Metanephros (tissue), 2 donors: ENCODE measurements around a stretch of chr16.

GRCh38 chr16:84505020-84505373 lies 538 bp upstream of the MEAK7 start:
- RAMPAGE, long total RNA, result no peak

GRCh38 chr16:84585703-84586639 lies 31.9 kb downstream of the COTL1 start:
- RAMPAGE, long total RNA, result no peak

- RAMPAGE, long total RNA, result no peak
Observed at GRCh38 chr16:84650607-84651021, 2.3 kb downstream of the KLHL36 start.

DNA sequence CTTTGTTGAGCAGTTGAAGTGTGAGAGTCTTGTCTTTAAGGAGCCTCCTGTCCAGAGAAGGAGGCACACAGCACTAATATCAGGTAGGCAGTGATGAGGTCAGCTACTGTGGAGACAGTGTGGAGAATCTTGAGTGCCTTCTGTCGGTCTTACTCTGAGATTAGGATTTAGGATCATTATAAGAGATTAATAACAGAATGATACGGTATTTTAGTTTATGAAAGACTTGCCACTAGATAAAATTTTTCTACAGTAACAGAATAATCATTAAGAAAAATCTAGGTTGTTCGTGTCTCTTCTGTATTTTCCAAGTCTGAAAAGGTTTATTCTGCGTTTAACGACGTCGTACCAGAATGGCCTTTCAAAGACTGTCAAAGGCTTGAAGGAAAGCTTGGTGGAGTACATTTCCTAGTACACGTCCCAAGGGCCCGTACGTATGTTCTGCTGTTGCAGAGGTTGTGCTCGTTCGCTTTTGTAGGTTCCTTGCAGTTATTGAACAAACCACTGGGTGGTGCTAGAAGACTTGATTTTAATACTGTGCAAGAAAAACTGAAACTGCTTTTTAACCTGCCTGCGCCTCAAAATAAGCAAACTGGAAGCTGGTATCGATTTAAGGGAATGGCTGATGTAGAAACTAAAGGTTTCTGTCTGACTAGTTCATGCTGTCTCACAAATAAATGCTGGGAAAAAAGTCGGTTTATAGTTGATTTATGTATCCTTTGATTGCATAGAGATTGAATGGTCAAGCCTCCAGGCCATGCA lies 54.4 kb downstream of the USP10 start:
- RAMPAGE, long total RNA, result no peak

DNA sequence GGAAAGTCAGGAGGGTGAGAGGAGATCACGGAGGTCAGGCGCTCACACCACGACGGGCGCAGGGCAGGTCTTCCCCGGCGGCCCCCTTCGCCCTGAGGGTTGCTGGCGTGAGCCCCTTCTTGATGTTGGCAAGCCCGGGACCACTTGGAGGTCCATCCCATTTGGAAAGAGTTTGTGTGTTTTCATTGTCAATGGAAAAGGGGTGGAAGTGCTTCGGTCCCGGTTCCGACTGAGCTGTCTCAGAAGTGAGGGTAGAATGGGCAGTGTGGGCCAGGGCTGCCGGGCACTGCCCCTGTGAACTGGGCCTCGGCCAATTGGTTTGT lies 14.3 kb downstream of the CRISPLD2 start:
- RAMPAGE, long total RNA, result no peak

DNA sequence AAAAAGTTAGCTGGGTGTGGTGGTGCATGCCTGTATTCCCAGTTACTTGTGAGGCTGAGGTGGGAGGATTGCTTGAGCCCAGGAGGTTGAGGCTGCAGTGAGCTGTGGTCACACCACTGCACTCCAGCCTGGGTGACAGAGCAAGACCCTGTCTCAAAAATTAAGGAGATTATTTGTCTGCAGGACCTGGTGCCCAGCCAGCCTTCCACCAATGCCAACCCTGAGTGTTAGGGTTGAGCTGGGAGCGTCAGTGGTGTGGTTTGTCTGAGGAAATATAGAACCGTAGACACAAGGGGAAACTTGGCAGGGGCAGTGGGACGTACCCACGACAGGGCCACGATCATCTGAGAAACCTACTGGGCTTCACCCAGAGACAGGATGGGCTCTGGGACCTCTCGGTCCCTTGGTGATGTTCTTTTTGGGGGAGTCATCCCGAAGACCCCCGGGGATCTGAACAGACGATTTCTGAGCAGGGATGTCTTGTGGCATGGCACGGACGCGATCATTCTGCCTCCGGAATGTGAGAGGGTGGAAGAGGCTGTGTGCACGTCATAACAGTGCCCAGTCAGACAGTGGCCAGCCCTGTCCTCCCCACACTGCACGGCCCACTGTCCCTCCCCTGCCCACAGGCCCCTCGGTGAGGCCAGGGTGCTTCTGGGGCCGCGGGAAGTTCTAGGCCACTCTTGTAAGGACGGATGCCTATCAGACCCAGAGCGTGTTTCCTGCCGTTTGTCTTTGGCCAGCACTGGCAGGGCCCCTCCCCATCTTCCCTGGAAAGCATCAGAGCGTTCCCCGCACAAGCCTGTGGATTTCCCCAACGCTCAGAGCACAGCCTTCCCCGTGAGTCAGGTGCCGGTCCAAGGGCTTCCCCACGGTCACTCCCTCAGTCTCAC lies 33.4 kb downstream of the CRISPLD2 start:
- RAMPAGE, long total RNA, result no peak

- RAMPAGE, long total RNA, result no peak
Observed at GRCh38 chr16:84976247-84976856, 35.0 kb downstream of the ZDHHC7 start.

DNA sequence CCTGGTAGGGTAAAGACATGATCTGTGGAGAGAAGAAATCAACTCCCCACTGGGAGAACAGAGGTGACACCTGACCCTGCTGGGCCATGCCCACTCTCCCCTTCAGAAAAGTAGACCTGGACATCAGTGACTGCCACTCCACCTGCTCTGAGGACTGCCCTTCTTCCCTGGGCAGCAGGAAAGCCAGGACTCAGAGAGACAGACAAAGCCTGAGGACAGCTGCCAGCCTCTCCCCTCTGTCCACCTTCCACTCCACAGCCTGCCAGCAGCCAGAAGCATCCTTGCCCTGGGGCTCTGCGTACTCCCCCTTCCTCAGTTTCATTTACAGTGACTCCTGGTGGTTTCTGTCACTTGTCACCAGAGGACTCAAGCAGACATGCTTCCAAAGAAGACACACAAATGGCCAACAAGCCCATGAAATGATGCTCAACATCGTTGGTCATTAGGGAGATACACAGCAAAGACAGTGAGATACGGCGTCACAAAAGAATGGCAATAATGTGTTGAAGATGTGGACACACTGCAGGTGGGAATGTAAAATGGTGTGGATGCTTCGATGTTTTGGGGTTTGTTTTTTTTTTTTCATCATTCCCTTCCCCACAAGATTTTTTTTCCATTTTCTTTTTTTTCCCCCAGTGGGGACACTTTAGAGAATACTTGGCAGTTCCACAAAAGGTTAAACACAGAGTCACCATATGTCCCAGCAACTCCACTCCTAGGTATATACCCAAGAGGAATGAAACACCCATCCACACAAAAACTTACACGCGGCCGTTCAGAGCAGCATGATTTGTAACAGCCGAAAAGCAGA lies 24.3 kb downstream of the ZDHHC7 start:
- RAMPAGE, long total RNA, result no peak

GRCh38 chr16:85005128-85006040 lies 6.0 kb downstream of the ZDHHC7 start:
- RAMPAGE, long total RNA, result no peak

GRCh38 chr16:85046841-85047766 lies 19.5 kb downstream of the KIAA0513 start:
- RAMPAGE, long total RNA, result no peak

- RAMPAGE, long total RNA, result no peak
Observed at GRCh38 chr16:85057782-85058360, 30.3 kb downstream of the KIAA0513 start.

- RAMPAGE, long total RNA, result no peak
Observed at GRCh38 chr16:85075388-85076277, 36.6 kb downstream of the CIBAR2 start.

DNA sequence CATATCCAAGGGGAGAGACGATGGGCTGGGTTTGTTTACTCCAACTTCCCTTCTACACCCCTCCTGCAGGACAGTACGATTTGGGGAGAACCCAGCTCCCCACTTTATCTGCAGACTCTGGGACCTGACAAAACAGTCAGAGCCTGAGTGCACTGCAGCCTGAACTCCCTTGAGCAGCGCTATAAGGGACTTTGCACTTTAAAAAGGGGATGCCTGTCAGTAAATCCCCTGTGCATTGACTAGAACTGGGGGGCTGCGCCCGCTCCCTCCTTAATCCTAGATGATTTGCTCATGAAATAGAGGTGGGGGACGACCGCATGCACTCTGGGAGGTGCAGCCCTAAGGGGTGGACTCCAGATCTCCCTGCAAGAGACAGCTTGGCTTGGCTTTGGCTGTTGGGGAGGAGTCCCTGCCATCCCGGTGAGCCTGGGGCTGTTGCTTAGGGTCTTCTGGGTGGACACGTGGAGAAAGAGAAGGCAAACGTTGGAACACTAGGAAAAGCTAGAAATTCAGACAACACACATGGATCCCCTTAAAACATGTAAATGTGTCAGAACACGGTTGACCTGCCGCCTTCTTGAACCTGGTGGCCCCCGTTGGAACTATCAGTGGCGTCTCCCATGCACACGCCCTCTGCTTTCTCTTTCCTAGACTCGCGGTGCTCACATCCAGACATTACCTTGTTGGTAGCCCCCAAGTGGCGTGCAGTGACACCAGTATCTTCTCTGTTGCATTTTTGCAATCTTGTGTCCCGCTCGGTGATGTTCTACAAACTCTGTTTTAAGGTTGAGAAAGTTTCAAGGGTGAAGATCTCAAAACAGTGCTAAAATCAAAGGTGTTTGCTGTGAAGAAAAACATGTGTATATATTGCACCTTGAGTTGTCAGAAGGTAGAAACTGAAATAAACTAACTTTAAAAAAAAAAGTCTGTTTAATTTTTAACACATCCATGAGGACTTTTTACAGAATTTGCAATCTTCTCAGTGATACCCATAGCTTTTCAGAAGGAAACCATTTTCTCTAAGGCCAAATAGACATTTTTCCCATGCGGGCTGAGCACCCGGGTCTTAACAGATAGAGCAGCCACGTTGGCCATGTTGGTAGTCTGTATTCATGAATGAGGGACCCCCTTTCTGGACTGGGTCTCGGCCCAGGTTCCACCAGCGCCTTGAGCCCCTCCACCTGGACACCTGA lies 18.6 kb downstream of the CIBAR2 start:
- RAMPAGE, long total RNA, result no peak

GRCh38 chr16:85103296-85103949 lies 8.8 kb downstream of the CIBAR2 start:
- RAMPAGE, long total RNA, result no peak

GRCh38 chr16:85137064-85137310 lies 24.7 kb upstream of the CIBAR2 start:
- RAMPAGE, long total RNA, result no peak

- RAMPAGE, long total RNA, result no peak
Observed at GRCh38 chr16:85138562-85139043, 26.3 kb upstream of the CIBAR2 start.

GRCh38 chr16:85153720-85154246 lies 41.5 kb upstream of the CIBAR2 start:
- RAMPAGE, long total RNA, result no peak

GRCh38 chr16:85159329-85159966 lies 47.2 kb upstream of the CIBAR2 start:
- RAMPAGE, long total RNA, result no peak

GRCh38 chr16:85286501-85286889 lies 174.2 kb upstream of the CIBAR2 start:
- RAMPAGE, long total RNA, result no peak

DNA sequence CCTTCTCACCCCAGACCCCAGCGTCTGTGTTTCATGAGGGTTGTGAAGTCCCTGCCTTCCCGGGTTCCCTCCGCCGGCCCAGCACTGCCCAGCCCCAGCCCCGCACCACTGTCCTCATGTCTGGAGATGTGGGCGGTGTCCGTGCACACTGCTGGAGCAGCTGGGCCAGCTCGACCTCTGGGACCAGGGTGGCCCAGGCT lies 199.5 kb upstream of the CIBAR2 start:
- RAMPAGE, long total RNA, result no peak